ENCODE measurements around a stretch of chr2.

- PRO-cap, result unidirectional peak, plus-strand start at chr2:121368188
Observed at GRCh38 chr2:121367970-121368546, 83.1 kb upstream of the TFCP2L1 start.

DNA sequence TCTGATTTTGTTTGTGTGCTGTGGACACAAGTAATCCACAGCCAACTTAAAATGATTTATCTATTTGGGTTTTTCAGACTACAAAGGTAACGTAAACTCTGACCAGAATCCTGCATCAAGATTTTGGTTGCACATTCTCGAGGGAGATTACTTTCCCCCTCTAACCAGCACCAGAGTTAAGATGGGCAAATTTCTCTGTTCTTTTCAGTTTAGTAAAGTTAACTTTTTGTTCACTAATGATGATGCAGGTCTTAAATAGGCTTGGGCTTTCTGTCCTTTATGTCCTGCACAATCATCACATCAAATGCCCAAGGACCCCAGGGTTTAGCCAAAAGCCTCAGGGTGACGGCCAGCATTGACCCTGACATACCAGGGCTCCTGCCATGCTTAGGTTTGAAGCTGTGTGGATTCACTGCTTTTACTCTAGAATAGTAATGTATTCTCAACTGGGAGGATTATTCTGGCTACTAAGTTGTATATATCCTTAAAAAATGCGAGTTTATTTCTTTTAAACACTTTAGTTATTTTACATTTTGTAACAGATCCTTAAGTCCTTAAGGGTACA is 152.6 kb upstream of the TFCP2L1 start:
- PRO-cap, result no peak

GRCh38 chr2:121504848-121505448 is 144.3 kb downstream of the CLASP1 start:
- PRO-cap, result no peak

GRCh38 chr2:121648549-121648794 is 790 bp downstream of the CLASP1 start:
- PRO-cap, result bidirectional peak, plus-strand start at chr2:121648640, minus-strand start at chr2:121648503

DNA sequence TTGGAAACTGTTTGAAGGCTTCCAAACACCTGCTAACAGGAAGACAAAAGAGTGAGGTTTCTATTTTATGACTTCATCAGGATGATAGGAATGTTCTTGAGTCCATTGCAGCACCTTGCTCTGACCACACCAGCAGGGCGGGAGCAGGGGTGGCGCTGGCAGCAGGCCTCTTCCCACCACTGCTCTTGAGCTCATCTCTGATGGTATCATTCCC is 28.9 kb downstream of the NIFK start:
- PRO-cap, result no peak

DNA sequence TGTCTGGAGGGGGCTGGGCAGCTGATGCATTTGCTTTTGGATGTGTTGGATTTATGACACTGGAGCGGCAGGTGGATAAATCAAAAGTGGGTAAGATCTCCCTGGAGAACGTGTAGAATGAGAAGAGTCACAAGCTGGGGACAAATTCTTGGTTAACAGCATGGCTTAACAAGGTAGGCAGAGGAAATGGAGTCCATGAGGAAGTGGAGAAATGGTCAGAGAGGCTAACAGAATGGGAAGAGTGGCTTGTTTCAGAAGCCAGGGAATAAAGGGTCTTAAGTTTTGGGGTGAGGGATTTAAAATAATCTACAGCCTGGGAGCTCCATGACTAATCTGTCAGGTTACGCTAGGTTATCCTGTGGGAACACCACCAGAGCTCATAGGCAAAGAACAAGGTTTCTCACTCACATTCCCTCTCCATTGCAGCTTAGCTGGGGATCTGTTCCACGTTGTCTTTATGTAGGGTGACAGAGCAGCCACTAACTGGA is 12.8 kb downstream of the TSN start:
- PRO-cap, result no peak

- PRO-cap, result no peak
Observed at GRCh38 chr2:121831983-121832318, 76.5 kb downstream of the TSN start.

- PRO-cap, result unidirectional peak, minus-strand start at chr2:122239503
Observed at GRCh38 chr2:122239284-122239700, 483.8 kb downstream of the TSN start.

DNA sequence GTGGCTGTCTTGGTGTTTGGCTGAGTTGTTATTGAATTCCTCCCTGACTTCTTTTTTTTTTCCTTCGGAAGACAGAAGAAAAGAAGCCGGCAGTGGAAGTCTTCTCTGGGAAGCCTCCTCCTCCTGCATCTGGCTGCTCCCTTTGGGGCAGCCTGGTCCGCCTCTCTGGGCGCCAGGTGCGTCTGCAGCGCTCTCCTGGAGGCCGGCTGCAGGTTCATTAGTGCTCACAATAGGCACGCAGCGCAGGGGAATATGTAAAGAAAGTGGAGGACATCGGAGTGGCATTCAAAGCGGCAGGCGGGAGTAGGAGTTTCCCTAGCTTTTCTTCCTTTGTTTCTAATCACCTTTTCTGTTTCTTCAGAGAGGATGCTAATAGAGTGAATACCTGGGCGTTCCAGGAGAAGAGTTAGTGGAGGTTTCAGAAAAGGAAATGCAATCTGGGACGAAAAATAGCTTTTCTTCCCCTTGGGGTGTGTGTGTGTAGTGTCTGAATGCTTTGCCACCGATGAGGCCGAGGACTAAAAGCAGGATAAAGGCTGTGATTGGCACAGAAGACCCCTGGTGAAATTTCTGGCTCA is 905.9 kb downstream of the TSN start:
- PRO-cap, result no peak

- PRO-cap, result unidirectional peak, plus-strand start at chr2:125149450
Observed at GRCh38 chr2:125149207-125149682, 1124.2 kb downstream of the CNTNAP5 start.

- PRO-cap, result no peak
Observed at GRCh38 chr2:126446203-126446689, 209.7 kb upstream of the GYPC start.

DNA sequence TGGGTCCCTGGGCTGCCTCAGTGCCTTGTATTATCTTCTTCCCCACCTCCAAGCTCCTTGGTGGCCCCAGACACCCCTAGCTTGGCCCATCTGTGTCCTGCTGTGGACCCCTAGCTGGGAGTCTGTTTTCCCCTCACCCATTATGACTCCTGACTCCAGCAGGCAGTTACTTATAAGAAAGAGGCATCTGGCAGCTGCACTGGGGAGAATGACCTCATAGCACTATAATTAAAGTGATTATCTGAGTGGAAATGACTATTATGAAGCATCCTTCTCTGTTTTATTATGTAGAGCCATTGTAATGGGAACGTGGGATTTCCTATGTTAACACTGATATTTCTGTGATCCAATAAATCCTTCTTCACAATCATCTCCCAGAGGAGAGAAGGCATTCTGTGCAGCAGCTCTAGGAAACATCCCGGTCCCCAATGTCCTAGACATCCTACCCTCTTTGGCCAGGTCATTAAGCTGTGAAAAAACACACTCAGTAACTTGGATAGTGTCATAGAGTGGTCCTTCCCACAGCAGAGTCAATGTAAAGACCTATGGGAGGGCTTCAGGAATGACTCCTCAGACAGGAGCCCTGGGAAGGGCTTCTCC is 36.4 kb downstream of the GYPC start:
- PRO-cap, result no peak

GRCh38 chr2:127050410-127050643 is 56.6 kb downstream of the BIN1 start:
- PRO-cap, result no peak

DNA sequence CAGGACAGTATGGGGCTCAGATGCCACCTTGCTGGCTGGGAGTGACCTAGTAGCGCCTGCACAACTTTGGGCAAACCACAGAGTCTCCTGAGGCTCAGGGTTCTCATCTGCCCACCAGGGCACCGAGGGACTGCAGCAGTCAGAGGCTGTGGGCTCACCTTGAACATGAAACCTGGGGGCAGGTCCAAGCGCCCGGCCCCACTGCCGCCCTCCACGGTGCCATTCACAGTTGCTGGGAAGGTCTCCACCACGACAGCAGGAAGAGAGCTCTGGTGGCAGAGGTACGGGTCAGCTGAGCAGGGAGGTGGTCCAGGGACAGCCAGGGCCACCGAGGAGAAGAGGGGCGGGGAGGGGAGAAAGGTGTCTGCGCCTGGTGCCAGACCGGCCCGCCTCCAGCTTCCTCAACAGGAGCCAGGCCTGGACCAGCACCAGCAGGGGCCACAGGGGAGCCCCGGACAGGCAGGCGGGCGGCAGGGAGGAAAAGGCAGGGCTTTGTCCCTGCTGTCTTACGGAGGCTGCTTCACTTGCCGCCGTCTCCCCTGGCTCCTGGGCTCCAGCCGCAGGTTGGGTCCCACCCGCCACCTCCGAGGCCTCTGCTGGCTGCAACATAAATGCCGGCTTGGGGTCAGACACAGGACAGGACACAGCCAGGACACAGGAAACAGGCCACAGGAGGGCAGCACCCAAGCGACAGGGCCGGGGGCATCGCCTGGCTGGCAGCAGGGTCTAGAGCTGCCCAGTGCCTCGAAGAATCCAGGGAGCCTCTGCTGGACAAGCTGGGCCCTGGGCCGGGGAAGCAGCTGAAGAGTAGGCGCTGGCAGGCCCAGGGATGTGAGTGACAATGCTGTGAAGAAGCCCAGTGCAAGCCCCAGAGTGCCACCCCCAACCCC is 56.1 kb downstream of the BIN1 start:
- PRO-cap, result no peak

DNA sequence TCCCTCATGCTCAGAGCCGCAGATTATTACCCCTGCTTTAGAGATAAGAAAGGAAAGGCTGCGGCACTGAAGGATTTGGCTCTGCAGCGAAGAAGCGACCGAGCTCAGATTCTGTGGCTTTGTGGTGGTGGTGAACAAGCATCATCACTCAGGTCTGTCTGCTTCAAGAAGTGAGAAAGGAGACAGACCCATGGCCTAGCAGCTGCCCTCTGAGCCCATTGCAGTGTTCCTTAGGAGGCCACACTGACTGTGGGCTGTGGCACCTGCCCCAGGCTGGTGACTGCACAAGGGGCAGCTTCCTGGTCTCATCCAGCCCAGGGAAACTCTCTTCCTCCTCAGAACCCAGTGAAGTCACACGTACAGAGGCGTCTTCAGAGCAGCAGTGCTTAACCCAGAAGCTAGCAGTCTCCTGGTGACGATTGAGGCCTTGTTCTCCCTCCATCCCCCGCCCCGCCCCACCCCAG is 22.3 kb downstream of the BIN1 start:
- PRO-cap, result no peak

DNA sequence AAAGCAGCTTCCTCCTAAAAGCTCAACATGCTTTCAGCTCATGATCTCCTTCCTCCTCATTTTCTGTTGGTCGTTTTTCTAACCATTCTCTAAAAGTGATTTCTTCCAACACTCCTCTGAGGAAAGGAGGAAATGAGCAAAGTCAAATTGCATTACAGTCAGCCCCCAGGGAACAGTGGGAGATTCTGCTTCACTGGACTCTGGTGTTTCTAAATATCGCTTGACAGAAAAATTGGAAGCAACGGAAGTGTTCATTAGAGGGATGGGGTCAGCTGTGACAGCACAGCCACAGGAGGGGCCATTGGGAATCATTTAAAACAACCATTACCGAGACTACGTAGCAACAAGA is 2.4 kb upstream of the BIN1 start:
- PRO-cap, result no peak

DNA sequence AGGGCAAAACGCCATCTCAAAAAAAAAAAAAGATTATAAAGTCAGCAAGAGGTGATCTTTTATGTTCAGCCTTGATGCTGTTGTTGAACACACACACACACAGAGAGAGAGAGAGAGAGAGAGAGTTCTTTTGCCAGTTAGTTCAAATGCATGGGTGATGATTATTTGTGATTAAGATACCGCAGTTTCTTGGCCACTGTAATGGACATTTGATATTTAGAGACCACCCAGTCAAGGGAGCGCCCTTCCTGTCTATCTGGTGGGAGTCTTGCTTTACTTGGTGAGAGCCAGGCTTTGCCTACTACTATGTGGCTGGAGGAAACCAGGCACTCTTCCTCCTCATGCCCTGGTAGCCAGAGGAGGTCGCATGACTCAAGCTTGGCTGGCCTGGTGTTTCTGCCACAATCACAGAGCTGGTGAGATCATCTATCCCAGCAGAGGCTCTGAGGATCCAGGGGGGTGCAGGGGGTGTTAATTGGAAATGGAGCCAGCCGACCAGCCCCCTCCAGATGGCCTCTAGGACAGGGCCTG is 46.6 kb upstream of the BIN1 start:
- PRO-cap, result no peak

GRCh38 chr2:127175350-127176190 is 44.5 kb downstream of the CYP27C1 start:
- PRO-cap, result no peak

- PRO-cap, result no peak
Observed at GRCh38 chr2:127176191-127177296, 43.6 kb downstream of the CYP27C1 start.

DNA sequence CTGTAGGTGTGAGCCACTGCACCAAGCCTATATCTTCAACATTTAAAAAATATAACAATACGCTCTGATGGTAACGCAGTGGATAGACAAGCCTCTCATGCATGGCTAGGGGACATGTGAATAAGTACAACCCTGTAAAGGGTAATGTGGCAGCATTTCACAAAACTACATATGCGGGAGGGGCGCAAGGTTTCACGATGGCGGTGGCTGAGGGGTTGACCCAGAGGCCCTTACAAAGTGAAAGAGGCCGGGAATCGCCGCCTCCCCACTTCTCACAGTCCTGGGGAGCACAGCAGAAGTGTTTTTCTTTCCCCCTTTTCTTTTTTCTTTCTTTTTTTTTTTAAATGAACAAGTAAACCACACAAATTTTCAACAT is 26.8 kb upstream of the CYP27C1 start:
- PRO-cap, result no peak

Measured in colic lymph node (tissue), 1 donor.